Endothelial cell of umbilical vein (primary cell): ENCODE measurements around a stretch of chr12.

- PRO-cap = no peak
CAGE:
- cytosol, long polyA minus RNA = no peak
- cytosol, long polyA plus RNA = no peak
- long polyA plus RNA = no peak
- nucleus, long polyA minus RNA = no peak
- nucleus, long polyA plus RNA = no peak
Measured at GRCh38 chr12:42756956-42757525, 167.5 kb upstream of the PRICKLE1 start.

DNA sequence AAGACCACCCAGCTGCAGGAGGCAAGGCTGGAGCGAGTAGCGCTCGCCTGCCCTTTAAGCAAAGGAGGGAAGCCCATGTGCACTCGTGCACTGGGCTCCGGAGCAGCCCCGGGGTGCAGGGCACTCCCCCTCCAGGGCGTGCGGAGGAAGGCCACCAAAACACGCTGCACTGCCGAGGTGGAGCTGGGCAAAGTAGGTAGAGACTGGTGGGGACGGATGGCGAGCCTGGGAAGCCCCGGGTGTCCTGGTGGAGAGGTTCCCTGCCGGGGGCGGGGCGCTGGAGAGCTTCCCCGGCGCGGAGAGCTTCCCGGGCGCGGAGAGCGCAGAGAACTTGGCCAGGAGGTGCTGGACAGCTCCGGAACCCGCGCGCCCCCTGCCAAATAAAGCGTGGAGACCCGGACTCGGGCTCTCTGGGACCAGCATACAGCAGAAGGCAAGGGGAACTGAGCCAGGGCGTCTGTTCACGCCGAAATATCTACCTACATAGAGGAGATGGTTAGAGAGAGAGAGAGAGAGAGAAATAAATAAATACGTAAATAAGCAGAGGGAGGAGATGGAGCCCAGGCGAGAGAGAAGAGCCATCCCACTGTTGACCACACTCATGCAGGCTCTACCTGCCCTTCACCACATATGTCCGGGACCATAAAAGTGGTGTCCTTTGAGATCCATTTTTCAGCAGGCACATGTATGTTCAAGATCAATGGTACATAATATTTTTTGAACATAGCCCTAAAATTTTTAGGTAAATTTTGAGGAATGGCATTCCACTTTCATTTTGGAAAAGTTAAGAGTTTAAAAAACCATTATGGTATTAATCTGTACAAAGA is 747 bp upstream of the NELL2 start:
- PRO-cap = no peak
CAGE:
- cytosol, long polyA minus RNA = no peak
- cytosol, long polyA plus RNA = no peak
- long polyA plus RNA = no peak
- nucleus, long polyA minus RNA = no peak
- nucleus, long polyA plus RNA = no peak

DNA sequence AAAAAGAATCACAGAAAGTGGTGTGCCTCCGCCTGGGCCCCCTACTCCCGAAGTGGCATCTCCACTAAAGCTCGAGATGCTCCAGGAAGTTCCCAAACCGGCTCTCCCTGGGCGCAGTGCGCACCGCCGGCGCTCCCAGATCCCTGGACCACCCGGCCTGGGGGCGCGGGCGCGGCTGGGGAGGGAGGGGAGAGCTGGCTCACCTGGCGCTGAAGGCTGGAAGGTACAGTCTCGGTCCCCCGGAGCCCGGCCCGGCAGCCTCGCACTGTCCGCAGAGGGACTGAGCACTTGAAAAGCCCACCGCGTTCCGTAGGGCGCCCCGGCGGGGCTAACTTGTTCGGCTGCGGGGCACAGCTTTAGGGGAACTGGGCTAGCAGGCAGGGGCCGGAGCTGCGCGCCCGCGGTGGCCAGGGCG is 570 bp downstream of the DBX2 start:
- PRO-cap = no peak
CAGE:
- cytosol, long polyA minus RNA = no peak
- cytosol, long polyA plus RNA = no peak
- long polyA plus RNA = no peak
- nucleus, long polyA minus RNA = no peak
- nucleus, long polyA plus RNA = no peak

DNA sequence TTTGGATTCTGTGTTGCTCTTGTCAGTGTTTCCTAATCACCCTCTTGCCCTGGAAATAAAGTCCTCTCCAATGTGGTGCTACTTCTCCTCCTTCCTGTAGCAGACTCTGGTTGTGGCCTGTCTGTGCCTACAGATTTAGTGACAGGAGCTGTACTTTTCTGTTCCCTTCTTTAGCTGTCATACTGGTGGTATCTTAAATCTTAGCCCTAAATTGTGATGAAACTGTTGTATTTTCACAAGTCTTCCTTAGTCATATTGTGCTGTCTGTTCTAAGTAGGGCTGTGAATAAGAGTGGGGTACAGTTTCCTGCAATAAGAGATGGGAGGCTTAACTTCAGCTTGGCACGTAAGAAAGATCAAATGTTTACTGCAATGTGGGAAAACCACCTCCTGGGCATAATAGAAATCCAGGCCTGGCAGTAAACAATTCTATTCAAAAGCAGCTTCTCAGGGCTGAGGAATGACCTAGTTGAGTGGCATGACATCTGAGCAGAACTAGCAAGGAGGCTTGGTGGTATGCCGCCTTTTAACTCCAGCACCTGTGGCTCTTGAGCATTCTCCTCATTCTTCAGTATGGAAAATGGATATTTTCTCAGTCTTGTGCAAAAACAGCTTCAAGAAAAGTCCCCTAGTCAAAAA is 19.3 kb downstream of the ANO6 start:
- PRO-cap = no peak
CAGE:
- cytosol, long polyA minus RNA = no peak
- cytosol, long polyA plus RNA = no peak
- long polyA plus RNA = no peak
- nucleus, long polyA minus RNA = start-site peak on the minus strand centred at position 290 of the sequence, 7 bp wide, 25 reads
- nucleus, long polyA plus RNA = no peak

GRCh38 chr12:45281918-45282405 is 66.1 kb downstream of the ANO6 start:
- PRO-cap = no peak
CAGE:
- cytosol, long polyA minus RNA = no peak
- cytosol, long polyA plus RNA = no peak
- long polyA plus RNA = no peak
- nucleus, long polyA minus RNA = no peak
- nucleus, long polyA plus RNA = no peak

GRCh38 chr12:45586914-45587464 is 142.5 kb upstream of the ARID2 start:
- PRO-cap = no peak
CAGE:
- cytosol, long polyA minus RNA = no peak
- cytosol, long polyA plus RNA = no peak
- long polyA plus RNA = no peak
- nucleus, long polyA minus RNA = no peak
- nucleus, long polyA plus RNA = no peak

DNA sequence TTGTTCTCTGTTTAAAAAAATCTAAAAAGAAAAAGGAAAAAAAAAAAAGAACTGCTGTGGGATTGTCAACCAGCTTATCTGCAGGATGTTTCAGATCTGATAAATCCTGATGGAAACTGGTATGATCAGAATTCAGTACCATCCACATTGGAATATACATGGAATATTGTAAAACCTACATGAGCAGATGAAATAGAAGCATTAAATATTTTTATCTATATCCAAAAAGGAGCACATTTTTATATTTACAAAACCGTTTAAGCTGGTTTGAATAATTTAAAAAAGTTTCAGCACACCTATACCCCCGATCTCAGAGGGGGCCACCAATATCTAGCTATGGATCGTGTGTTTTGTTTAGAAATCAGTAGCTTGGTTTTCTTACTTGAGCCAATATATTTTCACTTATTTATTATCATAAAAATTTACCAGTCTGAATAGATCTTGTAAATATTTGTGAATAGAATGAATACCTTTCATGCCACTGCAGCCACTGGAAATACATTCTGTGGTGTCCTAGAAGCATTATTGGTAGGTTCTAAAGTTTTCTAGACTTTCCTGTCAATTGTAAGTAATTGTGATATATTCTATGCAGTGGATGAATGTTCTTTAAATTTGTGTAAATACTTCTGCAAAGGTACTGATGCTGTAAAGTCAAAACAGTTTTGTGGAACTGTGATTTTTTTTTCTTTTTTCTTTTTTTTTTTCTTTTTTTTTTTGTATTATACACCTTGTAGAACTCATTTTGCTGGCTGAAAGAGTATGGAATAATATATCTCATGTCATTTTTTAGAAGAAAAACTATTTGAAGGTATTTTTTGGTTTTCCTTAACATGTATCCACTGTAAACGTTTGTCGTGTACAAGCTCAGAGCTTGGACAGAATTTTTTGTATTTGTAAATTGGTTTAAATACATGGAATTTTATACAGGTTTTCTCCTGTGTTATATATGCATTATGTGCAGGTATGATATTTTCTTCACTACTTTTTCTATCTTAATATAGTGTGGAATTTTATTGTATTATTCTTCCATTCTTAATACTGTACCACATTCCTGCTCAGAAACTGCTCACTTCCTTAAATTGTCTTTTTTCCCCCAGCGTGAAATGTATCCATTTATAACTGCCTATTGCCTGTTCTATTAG is 84.8 kb downstream of the SCAF11 start:
- PRO-cap = no peak
CAGE:
- cytosol, long polyA minus RNA = start-site peak on the plus strand centred at position 684 of the sequence, 66 bp wide, 12 reads
- cytosol, long polyA plus RNA = no peak
- long polyA plus RNA = no peak
- nucleus, long polyA minus RNA = no peak
- nucleus, long polyA plus RNA = no peak

DNA sequence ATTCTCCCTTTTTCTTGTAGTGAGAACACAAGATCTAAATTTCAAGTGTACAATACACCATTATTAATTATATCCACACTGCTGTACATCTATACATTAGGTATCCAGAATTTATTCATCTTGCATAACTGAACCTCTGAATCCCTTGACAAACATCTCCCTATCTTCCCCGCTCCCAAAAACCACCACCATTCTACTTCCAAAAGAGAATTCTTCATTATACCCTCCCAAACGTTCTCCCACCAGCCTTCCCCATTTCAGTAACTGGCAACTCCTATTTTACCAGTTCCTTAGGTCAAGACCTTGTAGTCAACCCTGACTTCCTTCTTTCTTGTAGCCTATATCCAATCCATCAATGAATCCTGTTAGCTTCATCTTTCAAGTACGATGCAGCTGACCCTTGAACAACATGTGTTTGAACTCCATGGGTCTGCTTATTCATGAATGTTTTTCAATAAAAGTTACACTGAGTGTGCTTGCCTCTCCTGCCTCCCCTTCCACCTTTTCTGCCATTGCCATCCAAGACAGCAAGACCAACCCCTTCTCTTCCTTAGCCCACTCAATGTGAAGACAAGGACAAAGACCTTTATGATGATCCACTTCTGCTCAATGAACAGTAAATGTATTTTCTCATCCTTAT is 48.9 kb downstream of the SCAF11 start:
- PRO-cap = no peak
CAGE:
- cytosol, long polyA minus RNA = no peak
- cytosol, long polyA plus RNA = no peak
- long polyA plus RNA = no peak
- nucleus, long polyA minus RNA = no peak
- nucleus, long polyA plus RNA = no peak

- PRO-cap = no peak
CAGE:
- cytosol, long polyA minus RNA = no peak
- cytosol, long polyA plus RNA = no peak
- long polyA plus RNA = no peak
- nucleus, long polyA minus RNA = no peak
- nucleus, long polyA plus RNA = no peak
Measured at GRCh38 chr12:45992725-45993202, 2.4 kb upstream of the SCAF11 start.

GRCh38 chr12:46188132-46188886 is 80.5 kb downstream of the SLC38A1 start:
- PRO-cap = no peak
CAGE:
- cytosol, long polyA minus RNA = no peak
- cytosol, long polyA plus RNA = no peak
- long polyA plus RNA = no peak
- nucleus, long polyA minus RNA = no peak
- nucleus, long polyA plus RNA = no peak

- PRO-cap = bidirectional peak, plus-strand start at chr12:46267762, minus-strand start at chr12:46267683; bidirectional peak, plus-strand start at chr12:46267956, minus-strand start at chr12:46267868
CAGE:
- cytosol, long polyA minus RNA = no peak
- cytosol, long polyA plus RNA = no peak
- long polyA plus RNA = no peak
- nucleus, long polyA minus RNA = no peak
- nucleus, long polyA plus RNA = no peak
Measured at GRCh38 chr12:46267635-46267905, 1.3 kb downstream of the SLC38A1 start.

DNA sequence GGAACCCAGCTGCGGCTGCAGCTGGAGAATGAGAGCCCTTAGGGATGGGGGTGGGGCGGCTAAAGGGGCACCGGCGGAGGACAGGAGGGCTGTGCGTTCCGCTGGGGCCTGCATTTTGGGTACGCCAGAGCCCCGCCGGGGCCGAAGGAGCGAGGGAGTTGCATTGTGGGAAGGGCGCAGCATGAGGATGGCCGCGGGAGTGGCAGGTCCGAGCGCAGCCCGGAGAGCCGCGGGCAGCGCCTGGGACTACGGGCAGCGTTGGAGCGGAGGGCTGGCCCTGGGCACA is 378 bp upstream of the SLC38A1 start:
- PRO-cap = bidirectional peak, plus-strand start at position 163 of the sequence, minus-strand start outside the sequence
CAGE:
- cytosol, long polyA minus RNA = no peak
- cytosol, long polyA plus RNA = no peak
- long polyA plus RNA = no peak
- nucleus, long polyA minus RNA = no peak
- nucleus, long polyA plus RNA = no peak

GRCh38 chr12:46361722-46362122 is 10.9 kb downstream of the SLC38A2 start:
- PRO-cap = no peak
CAGE:
- cytosol, long polyA minus RNA = no peak
- cytosol, long polyA plus RNA = no peak
- long polyA plus RNA = no peak
- nucleus, long polyA minus RNA = no peak
- nucleus, long polyA plus RNA = no peak

- PRO-cap = no peak
CAGE:
- cytosol, long polyA minus RNA = start-site peak on the minus strand at chr12:46365181-46365191, 22 reads
- cytosol, long polyA plus RNA = no peak
- long polyA plus RNA = no peak
- nucleus, long polyA minus RNA = no peak
- nucleus, long polyA plus RNA = no peak
Measured at GRCh38 chr12:46364778-46365550, 7.6 kb downstream of the SLC38A2 start.

- PRO-cap = no peak
CAGE:
- cytosol, long polyA minus RNA = no peak
- cytosol, long polyA plus RNA = no peak
- long polyA plus RNA = no peak
- nucleus, long polyA minus RNA = no peak
- nucleus, long polyA plus RNA = no peak
Measured at GRCh38 chr12:46367676-46368027, 4.9 kb downstream of the SLC38A2 start.

DNA sequence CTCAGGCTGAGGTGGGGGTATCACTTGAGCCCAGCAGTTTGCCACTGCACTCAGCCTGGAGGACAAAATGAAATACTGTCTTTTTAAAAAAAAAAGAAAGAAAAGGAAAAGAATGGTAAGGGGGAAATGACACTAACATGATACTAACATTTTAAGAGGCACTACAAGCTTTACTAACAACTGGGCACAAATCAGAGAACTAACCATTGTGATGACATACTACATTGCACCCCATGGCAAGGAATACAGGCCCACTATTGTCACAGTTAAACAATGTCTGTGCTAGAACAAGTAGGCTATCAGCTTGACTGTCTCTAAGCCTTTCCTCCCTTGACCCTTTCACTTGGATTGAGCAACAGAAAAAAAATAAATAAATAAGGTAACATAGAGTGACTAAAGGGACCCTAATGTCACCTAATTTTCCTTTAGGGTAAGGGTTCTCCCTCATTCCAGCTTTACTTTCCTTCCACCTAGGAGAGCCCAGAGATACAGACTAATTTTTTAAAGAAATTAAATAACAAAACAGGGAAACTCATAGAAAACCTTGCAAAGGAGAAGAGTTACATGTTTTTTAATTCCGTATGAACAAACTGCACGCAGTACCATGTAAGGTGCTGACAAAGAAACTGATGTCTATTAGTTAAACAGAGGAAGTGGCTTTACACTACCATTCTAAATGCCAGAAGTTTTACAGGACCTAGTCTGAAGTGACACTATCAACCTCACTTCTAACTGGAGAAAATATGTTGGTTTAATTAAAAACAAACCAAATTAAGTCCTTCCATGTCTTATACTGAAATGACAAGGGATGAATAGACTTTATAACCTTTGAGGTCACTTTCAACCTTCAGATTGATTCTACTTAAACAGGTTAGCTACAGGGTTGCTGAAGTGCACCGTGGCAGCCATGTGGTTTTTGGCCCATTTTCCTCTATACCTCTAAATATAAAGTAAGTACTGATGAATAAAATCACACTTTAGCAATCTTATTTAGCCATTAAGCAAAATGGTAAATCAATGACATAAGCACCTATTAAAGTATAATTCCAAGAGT is 4.2 kb downstream of the SLC38A2 start:
- PRO-cap = no peak
CAGE:
- cytosol, long polyA minus RNA = start-site peak on the minus strand centred at position 233 of the sequence, 7 bp wide, 21 reads
- cytosol, long polyA plus RNA = no peak
- long polyA plus RNA = no peak
- nucleus, long polyA minus RNA = no peak
- nucleus, long polyA plus RNA = no peak

GRCh38 chr12:46461478-46462011 is 89.0 kb upstream of the SLC38A2 start:
- PRO-cap = no peak
CAGE:
- cytosol, long polyA minus RNA = no peak
- cytosol, long polyA plus RNA = no peak
- long polyA plus RNA = no peak
- nucleus, long polyA minus RNA = no peak
- nucleus, long polyA plus RNA = no peak

DNA sequence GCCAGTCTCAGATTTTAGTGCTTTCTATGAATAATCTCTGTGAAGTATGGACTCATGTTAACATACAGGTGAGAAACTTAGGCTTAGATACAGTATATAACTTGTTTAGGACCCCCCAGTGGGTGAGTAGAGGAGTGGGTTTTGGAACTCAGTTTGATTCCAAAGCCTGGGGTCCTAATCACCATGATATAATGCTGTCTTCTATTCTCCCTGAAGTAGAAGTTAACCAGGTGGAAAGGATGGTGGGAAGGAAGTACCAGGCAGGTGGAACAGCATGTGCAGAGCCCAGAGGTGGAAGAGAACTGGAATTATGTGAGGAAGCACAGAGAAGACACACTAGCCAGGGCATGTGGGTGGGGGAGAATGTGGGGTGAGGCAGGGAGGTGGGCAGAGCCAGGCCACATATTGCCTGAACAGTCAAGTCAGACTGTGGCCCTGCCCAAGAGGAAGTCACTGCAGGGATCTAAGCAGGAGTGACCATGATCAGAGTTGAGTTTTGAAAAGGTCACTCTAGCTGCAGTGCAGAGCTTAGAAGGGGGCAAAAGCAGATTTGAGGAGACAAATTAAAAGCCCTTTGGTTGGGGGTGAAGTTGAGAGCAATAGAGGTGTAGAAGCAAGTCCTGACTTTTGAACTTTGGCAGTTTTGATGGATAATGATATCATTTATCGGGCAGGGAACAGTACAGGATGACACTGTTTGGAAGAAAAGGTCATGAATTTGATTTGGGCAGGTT is 114.0 kb upstream of the SLC38A2 start:
- PRO-cap = no peak
CAGE:
- cytosol, long polyA minus RNA = no peak
- cytosol, long polyA plus RNA = no peak
- long polyA plus RNA = no peak
- nucleus, long polyA minus RNA = no peak
- nucleus, long polyA plus RNA = no peak

DNA sequence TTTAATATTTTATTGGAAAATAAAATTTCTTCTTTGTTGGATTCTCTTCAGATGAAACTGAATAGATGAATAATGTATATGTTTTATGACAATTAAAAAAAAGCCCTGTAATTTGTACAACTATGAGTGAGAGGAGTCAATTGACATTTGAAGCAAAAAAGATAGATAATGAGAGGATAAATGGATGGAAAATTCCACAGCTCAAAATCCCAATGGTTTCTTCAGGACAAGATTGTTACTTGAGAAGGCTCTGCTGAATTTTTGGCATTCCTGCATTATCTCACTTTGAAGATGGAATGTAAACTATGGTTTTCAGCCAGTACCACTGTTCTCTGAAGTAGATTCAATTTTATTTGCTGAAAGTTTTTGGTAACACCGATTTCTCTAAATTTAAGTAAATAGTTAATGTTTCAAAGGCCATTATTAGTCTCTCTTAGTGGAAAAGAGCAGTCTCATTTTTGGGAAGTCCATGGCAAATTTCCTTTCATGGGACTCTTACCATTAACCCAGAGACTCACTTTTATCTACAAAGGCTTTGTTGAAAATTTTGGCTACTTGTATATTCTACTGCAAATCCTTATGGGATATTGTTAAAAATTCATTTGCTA is 121.9 kb upstream of the SLC38A2 start:
- PRO-cap = no peak
CAGE:
- cytosol, long polyA minus RNA = no peak
- cytosol, long polyA plus RNA = no peak
- long polyA plus RNA = no peak
- nucleus, long polyA minus RNA = start-site peak on the minus strand centred at position 157 of the sequence, 31 bp wide, 13 reads
- nucleus, long polyA plus RNA = no peak

DNA sequence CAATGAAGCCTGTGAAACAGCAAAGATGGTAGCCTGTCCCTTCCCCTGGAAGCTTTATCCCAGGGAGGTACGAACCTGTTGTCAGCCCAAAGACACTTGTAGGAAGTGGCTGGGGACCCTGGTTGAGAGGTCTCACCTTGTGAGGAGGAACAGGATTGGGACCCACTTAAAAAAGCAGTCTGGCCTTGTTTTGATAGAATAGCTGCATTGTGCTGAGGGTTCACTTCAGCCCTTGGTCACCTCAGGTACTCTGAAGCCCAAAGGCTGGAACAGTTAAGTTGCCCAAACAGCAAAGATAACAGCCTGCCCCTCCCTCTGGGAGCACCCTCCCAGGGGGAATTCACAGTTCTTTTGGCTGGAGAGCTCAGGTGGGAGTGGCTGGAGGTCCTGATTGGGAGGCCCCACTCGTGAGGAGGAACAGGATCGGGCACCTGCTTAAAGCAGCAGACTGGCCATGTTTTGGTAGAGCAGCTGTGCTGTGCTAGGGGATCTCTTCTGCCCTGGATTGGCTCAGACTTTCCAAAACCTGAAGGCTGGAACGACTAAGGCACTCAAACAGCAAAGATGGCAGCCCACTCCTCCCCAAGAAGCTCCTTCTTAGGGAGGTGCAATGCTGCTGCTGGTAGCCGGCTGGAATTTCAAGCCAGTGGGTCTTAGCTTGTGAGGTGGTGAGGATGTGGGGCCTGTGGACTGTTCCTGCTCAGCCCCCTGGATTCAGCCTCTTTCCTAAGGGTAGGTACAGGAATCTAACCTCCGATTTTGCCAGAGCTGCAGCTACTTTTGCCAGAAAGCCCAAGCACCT is 143.8 kb upstream of the SLC38A2 start:
- PRO-cap = no peak
CAGE:
- cytosol, long polyA minus RNA = no peak
- cytosol, long polyA plus RNA = no peak
- long polyA plus RNA = no peak
- nucleus, long polyA minus RNA = no peak
- nucleus, long polyA plus RNA = no peak